Aortic smooth muscle cell (primary cell): ENCODE data around the gene CEACAM19.

DNA sequence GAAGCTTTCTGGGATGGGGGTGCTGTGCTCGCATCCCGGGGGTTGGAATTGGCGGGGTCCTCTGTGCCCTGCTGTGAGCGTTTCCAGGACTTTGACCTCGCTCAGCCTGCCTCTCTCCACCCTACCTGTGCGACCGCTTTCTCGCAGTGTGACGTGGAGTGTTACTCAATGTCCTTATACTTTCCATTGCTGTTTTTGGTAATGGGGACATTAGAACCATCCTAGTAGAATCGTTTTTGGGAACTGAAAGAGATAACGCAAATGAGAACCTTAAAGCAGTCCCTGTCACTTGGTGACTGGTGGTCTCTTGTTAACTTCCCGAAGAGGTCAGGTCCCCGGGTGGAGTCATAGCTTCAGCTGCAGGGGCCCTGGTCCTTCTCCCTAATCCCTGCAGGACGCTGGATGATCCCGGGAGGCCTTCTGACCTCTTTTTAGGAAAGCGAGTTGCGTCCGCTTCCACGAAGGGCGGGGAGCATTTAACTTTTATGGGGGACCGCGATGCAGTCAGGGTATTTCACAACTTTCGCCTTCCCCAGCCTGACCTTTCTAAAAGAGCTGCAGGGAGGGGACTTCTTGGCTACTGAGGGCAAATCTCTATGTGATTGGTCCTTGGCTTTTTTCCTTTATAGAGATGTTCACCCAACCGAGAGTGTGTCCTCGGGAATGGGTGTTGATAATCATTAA is 534 bp downstream of the ZNF230 start:
- RRBS, result no CpG with 5 or more reads among the region's 25 CpGs

- RRBS, result no CpG with 5 or more reads among the region's 8 CpGs
Measured at GRCh38 chr19:44085969-44087046, 7.9 kb upstream of the ZNF224 start.

DNA sequence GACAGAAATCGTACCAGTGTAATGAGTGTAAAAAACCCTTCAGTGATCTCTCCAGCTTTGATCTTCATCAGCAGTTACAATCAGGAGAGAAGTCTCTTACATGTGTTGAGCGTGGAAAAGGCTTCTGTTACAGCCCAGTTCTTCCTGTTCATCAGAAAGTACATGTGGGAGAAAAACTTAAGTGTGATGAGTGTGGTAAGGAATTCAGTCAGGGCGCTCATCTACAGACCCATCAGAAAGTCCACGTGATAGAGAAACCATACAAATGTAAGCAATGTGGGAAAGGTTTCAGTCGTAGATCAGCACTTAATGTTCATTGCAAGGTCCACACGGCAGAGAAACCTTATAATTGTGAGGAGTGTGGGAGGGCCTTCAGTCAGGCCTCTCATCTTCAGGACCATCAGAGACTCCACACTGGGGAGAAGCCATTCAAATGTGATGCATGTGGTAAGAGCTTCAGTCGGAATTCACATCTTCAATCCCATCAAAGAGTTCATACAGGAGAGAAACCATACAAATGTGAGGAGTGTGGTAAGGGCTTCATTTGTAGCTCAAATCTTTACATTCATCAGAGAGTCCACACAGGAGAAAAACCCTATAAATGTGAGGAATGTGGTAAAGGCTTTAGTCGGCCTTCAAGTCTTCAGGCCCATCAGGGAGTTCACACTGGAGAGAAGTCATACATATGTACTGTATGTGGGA is 11.3 kb downstream of the ZNF226 start:
- RRBS, result no CpG with 5 or more reads among the region's 8 CpGs

DNA sequence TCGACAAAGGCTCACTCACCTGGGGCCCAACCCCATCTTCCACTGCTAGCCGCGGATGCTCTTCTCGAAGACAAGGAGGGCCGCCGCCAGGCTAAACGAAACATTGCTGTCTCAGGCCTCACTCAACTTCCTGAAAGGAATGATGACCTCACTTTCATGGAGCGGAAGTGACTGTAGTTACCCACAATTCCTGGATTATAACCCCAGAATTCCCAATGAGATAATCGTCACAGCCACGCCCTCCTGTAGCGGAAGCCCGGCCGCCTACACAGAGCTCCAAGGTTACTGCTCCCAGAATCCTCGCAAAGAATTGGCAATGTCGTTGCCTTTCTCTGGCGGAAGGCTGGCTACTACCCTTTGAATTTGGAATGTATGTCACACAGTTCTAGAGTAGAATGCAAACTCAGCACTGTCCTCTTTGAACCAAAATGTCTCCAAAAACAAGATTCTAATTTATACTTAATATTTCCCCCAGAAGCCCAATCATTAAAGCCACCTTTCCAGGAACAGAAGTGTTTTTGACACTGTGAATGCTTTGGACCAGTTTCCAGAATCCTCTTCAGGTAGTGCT is 10.7 kb upstream of the ZNF112 start:
- RRBS, result no CpG with 5 or more reads among the region's 16 CpGs

DNA sequence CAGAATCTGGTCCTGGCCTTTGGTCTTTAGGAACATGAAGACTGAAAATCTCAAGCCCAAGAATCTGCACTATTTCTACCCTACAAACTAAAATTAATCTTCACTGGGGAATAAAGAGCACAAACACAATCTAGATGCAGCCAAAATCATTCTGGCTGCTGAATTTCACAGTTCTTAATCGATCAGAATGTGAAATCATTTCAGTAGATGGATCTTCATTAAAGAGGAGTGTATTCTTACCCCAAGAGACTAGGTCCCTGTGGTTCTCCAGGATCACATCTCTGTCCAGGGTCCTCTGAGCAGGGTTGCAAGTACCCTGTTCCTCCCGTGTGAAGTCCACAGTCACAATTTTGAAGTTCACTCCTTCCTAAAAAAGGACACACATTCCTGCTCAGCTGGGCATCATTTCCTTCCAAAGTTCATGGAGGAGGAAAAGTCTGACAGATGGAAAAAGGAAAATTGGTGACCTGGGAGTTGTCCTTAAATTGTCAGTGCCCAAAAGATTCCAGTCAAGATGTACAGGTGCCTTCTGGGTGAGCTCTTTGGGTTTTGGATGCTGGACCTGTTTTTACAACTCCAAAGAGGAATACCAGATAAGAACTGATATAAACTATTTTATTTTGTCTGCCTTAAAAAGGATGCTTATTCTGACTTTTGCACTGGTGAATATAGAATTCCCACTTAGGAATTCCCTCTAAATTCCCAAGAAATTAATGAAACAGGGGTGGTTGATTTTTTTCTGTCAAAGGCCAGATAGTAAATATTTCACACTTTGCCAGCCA is 21.1 kb downstream of the ZNF180 start:
- RRBS, result no CpG with 5 or more reads among the region's 2 CpGs

GRCh38 chr19:44647095-44647620 is 3.4 kb downstream of the PVR start:
- RRBS, result 40% methylated on average over 8 of the region's 37 CpGs

- RRBS, result no CpG with 5 or more reads among the region's 8 CpGs
Measured at GRCh38 chr19:44671149-44671562, at the start of gene CEACAM19. Gene CEACAM19, plus strand, starts transcription at chr19:44671482.

GRCh38 chr19:44677048-44677587 is 5.8 kb downstream of the CEACAM19 start:
- RRBS, result no CpG with 5 or more reads among the region's 4 CpGs

- RRBS, result no CpG with 5 or more reads among the region's 8 CpGs
Measured at GRCh38 chr19:44723877-44724553, 24.5 kb upstream of the BCL3 start.

- RRBS, result no CpG with 5 or more reads among the region's 4 CpGs
Measured at GRCh38 chr19:44744778-44745328, 3.7 kb upstream of the BCL3 start.

GRCh38 chr19:44749108-44749517 is 605 bp downstream of the BCL3 start:
- RRBS, result 15% methylated on average over 1 of the region's 4 CpGs

DNA sequence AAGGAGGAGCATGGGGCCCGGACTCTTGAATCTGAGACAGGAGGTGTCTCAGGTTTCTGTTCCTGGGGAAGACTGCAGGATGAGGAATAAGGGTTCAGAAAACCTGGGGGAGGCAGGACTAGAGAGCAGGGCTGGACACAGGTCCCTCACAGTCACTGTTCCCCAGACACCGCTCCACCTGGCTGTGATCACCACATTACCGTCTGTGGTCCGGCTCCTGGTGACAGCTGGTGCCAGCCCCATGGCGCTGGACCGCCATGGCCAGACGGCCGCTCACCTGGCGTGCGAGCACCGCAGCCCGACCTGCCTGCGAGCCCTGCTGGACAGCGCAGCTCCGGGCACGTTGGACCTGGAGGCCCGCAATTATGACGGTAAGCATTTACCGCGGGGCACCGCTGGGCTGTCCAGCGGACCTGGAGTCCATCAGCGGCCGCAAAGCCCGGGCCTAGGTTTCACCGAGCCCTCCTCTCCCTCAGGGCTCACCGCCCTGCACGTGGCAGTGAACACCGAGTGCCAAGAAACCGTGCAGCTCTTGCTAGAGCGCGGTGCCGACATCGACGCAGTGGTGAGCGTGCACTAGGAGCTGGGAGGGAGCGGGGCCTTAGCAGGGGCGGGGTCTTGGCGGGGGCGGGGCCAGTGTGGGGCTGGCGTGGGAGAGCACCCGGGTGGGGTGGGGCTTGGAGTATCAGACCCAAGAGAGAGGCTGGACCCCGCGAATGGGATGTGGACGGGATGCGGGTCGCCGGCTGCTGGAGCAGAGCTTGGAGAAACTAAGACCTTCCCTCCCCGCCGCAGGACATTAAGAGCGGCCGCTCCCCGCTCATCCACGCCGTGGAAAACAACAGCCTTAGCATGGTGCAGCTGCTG is 8.6 kb downstream of the BCL3 start:
- RRBS, result 8% methylated on average over 15 of the region's 55 CpGs

GRCh38 chr19:44761053-44761451 is 12.5 kb downstream of the BCL3 start:
- RRBS, result no CpG with 5 or more reads among the region's 7 CpGs

GRCh38 chr19:44770434-44771068 is 7.1 kb upstream of the CBLC start:
- RRBS, result no CpG with 5 or more reads among the region's 20 CpGs

DNA sequence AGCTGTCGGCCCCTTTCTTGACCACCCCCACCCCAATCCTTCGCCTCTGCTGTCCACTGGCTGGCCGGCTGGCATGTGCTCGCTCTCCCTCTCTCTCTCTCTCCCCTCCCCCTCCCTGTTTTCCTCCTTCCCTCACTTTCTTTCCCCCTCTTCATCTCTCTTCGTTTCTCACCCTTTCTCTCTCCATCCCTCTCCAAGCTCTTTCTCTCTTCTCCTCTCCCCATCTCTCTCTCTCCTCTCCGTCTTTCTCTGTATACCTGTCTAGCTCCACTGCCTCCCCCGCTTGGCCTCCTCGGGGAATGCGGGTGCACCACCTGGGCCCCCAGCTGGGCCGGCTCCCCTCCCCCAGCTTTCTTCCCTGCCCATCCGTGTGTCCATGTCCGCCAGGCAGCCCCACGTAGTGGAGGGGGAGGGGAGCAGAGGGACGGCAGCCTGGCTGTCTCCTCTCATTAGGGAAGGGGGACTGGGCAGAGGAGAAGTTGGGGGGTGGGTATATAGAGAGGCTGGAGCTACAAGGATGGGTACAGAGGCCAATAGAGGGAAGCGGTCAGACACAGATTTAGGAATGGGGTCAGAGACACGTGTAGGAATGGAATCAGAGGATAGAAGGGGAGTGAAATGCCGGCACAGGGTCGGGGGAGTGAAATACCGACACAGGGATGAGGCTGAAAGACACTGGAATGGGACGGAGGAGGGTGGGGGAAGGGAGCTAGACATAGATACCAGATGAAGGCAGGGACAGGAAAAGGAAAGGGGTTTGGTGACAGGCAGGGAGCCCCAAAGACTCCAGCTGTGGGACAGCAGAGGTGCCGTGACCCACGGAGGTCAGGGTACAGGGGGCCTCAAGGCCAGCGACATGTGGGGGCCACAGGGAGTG is 2.7 kb downstream of the NECTIN2 start:
- RRBS, result no CpG with 5 or more reads among the region's 23 CpGs

DNA sequence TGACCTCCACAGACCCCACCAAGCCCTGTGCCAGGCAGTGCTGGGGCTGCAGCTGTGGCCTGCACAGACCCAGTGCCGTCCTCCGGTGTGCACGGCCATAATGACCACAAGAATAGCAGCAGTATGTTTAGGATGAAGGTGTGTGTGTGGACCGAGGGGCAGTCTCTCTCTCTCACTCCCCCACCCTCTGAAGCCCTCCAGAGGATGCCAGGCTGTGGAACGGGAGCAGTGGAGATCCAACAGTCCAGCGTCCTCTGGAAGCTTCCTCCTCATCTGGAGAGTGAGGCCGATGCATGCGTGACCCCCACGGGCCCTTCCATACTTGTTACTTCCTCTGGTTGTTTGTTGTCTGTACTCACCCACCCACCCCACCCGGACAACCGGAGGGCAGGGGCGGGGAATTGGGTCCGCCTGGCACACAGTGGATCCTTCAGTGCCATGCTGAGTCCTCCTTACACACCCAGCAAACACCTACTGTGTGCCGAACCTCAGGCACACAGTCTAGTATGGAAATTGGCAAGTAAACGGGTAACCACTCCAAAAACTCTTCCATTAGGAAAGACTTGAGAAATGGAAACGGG is 11.1 kb upstream of the TOMM40 start:
- RRBS, result no CpG with 5 or more reads among the region's 16 CpGs

GRCh38 chr19:44909062-44909833 is 3.7 kb downstream of the APOE start:
- RRBS, result 48% methylated on average over 2 of the region's 31 CpGs

GRCh38 chr19:44927692-44928200 is 13.3 kb downstream of the APOC1 start:
- RRBS, result no CpG with 5 or more reads among the region's 12 CpGs

GRCh38 chr19:44944627-44945243 is 1.1 kb upstream of the APOC2 start:
- RRBS, result no CpG with 5 or more reads among the region's 10 CpGs

DNA sequence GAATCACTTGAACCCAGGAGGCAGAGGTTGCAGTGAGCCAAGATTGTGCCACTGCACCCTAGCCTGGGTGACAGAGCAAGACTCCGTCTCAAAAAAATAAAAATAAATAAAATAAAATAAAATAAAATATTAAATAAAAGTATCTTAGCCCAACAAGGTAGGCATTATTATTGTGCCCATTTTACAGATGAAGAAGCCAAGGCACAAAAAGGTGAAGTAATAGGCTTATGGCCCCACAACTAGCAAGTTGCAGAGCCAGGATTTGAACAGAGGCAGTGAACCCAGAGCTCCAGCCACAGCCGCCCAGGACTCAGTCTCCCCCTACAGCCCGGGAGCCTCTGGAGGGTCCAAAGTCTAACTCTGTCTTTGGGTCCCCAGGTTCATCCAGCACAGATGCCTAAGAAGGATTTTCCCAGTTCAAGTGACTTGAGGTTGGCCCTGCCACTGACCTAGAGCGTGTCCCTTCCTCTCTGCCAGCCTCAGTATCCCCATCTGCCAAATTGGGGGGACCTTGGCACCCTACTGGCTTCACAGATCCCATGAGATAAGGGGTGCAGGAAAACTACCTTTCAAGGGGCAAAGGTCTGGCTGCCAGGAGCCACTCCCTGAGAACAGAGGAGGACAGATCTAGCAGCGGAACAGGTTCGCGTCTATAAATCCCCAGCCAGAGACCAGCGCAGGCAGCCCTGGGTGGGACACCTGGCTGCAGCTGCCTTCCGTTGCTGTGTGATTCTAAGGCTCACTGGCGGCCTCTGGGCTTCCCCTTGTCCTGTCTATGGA is 7.0 kb downstream of the RELB start:
- RRBS, result no CpG with 5 or more reads among the region's 10 CpGs